BE2C (cell line): ENCODE measurements around the genes FNDC7 and MYBPHL.

DNA sequence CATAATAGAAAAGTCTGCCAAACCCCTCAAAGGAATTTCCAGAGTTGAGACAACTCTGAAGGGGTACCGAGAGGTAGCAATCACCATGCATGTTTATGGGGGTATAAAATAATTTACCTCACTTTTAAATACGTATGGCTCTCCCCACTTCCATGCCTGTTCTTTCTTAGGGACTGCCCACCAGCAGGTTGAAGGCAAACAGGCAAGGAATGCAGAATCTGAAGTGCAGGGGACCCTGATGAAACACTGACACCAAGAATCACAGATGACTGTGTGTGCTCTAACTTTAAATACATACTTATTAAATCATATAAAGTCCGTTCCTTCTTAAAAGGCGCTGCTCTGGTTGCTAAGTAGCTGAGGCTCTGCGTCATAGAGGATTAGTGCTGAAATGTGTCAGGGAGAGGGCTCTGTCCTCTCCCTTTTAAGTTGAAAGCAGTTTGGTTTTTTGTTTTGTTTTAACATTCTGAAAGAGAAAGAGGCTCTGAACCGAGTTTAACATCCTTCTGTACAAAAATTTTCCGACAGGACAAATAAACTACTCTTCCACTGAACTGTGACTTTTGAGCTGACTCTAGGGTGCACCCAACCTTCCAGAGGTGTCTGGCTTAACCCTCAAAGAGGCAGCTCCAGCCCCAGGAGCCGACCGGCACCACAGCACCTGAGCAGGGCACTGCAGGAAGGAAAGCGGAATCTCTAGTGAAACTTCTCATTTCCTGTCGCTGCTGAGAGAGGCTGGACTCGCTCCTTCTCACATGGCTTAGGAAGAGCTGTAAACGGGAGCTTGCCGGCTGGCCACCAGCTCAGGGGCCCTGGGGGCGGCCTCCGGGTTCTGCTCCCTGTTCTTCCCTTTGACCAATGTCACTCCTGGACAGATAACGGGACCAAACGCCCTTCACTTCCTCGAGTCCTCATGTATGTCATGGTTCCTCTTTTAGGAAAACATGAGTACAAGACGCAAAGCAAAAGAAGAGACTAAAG is 1.4 kb downstream of the VAV3 start:
- RRBS = 5% methylated on average over 3 of the region's 20 CpGs

- RRBS = no CpG with 5 or more reads among the region's 5 CpGs
Observed at GRCh38 chr1:108053077-108053621, 88.2 kb upstream of the VAV3 start.

DNA sequence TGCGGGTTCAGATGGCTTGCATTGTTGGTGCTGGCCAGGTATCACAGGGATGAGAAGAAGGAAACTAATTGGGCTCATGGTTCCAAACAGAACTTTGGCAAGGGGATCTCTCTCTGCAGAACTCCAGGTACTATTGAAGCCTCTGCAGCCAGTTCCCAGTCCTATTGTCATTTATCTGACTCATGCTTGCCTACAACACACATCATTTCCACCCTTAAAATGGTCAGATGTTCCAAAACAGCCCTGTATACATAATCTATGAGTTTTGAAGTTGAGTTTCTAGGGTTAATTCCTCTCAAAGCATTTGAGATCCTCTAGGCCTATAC is 88.6 kb upstream of the VAV3 start:
- RRBS = no CpG with 5 or more reads among the region's 1 CpG

GRCh38 chr1:108077979-108078435 is 113.0 kb upstream of the VAV3 start:
- RRBS = no CpG with 5 or more reads among the region's 2 CpGs

DNA sequence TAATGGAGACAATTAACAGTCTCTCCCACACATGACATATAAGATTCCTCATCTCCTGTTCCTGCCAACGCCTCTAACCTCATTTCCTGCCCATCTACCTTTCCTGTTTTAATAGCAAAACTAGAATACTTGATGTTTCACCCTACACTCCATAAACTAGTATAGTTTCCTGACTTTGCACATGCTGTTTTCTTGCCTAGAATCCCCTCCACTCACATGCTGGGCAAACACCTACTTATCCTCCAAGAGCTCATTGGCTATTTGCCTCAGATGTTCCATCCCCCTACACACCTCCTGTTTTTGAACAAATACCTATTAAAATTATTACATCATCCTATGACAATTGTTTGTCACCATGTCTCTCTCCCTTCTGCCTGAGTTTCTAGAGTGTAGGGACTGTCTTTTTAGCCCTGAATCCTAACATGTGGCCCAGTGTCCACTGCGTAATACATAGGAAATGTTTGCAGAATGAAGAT is 117.1 kb downstream of the SLC25A24 start:
- RRBS = no CpG with 5 or more reads among the region's 2 CpGs

- RRBS = no CpG with 5 or more reads among the region's 4 CpGs
Observed at GRCh38 chr1:108190679-108191196, 9.4 kb downstream of the SLC25A24 start.

DNA sequence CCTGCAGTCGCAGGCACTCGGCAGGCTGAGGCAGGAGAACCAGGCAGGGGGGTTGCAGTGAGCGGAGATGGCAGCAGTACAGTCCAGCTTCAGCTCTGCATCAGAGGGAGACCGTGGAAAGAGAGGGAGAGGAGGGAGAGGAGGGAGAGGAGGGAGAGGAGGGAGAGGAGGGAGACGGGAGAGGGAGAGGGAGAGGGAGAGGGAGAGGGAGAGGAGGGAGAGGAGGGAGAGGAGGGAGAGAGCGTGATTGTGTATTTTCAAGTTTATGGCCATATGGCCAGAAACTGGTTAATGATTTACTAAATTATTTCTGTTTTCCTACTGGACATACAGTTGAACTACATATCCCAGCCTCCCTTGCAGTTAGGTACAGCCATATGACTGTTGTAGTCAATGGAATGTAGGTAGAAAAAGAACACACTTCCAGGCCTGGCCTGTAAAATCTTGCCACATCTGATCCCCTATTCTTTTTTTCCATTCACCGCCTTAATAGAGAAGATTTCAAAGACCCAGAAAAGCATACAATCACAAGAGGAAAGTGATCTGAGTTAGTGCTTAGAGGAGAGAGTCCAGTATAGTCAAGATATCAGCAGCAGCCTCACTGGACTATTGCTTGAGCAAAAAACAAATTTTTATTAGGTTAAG is 23.1 kb upstream of the EEIG2 start:
- RRBS = no CpG with 5 or more reads among the region's 7 CpGs

- RRBS = no CpG with 5 or more reads among the region's 10 CpGs
Observed at GRCh38 chr1:108645452-108646183, 15.3 kb downstream of the HENMT1 start.

GRCh38 chr1:108712668-108713057 is at the start of gene FNDC7:
TSS of gene FNDC7 (plus strand) at chr1:108712908.
- RRBS = no CpG with 5 or more reads among the region's 7 CpGs

DNA sequence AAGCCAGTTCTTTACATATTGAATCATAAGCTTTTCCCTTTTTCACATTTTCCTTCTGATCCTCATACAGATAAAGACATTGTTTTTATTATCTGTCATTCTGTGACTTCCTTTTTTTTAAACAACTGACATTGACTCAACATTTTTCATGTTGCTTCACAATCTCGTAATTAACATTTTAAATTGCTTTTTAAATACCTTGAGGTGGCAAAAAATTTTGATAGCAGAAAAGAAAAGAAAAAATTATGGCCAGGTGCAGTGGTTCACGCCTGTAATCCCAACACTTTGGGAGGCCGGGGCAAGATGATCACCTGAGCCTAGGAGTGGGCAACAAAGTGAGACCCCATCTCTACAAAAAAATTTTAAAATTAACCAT is 1.5 kb downstream of the STXBP3 start:
- RRBS = no CpG with 5 or more reads among the region's 3 CpGs

DNA sequence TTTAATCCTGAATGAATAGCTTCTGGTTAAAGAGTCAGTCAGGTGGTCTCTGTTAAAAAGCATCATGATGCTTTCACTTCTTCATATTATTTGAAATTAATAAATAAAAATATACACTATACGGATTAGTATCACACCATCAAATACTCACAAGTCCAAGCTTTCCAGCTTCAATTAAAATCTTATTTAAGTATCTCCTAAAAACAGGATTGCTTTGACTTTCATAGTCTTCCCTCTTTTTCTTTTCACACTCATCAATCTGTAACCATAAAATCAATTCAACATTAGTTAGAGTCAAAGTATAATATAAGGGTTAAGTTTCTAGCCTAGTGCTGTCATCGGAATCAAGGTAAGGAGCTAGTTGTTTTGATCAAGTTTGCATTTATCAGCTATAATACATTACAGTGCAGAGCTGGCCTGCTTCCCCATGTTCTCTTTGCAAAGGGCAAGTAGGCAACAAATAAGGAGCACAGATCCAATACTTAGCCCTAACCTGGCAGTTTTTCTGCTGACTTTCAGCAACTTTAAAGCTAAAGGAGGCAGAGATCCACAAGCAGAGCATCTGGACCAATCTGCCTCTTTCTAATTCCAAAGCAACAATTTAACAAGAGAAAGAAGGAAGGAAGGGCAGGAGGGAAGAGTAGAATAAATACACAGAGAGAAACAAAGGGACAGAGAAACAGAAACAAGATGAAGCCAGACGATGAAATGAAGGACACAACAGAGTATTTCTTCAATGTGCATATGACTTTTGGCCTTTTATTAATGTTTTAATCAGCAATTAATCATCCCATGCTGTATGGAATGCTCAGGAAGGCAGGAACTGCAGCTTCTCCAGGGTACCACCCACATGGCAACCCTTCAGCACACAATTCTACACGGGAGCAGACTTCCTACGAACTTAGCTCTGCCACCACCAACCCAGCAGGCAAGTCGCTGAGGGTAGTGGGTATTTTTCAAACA is 15.5 kb downstream of the CLCC1 start:
- RRBS = no CpG with 5 or more reads among the region's 6 CpGs

DNA sequence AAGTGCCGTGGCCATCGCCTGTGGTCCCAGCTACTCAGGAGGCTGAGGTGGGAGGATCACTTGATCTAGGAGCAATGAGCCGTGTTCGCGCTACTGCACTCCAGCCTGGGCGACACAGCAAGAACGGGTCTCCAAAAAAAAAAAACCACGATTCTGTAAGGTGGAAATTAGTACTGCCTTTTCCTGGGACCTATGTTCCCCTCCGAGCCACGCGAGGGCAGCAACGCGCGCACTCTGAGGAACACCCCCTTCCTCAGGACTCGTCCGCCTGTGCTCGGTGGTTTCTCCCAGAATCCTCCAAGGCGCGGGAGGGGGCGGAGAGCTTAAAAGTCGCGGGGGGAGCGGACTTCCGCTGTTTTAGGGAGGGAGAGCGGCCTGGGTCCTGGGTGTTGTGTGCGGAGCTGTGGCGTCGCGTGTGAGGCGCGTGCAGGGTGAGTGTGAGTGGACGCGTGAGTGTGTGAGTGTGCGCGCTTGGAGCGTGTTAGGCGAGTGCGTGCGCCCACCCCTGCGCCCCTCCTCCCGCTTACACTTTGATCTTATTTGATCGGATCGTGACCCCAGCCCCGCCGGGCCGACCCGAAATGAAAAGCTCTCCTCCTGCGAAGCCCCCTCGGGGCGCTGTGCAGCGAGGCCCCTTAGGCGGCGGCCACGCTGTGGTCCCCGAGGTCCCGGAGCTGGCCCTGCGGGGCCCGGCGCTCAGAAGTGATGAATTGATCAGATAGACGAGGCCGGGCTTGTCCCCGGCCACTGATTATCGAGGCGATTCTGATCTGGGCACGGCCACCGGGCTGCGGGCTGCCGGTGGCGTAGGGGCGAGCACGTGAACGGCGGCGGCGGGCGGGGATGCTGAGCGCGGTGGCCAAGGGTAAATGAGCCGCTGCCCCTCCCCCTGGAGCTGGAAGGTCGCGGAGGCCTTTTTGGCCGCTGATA is 9.5 kb downstream of the TMEM167B start:
- RRBS = under 1% methylated on average over 13 of the region's 82 CpGs

GRCh38 chr1:109131474-109131912 is 17.6 kb downstream of the ELAPOR1 start:
- RRBS = no CpG with 5 or more reads among the region's 7 CpGs

GRCh38 chr1:109136650-109137141 is 22.8 kb downstream of the ELAPOR1 start:
- RRBS = no CpG with 5 or more reads among the region's 7 CpGs

- RRBS = no CpG with 5 or more reads among the region's 11 CpGs
Observed at GRCh38 chr1:109148908-109149781, 35.2 kb downstream of the ELAPOR1 start.

DNA sequence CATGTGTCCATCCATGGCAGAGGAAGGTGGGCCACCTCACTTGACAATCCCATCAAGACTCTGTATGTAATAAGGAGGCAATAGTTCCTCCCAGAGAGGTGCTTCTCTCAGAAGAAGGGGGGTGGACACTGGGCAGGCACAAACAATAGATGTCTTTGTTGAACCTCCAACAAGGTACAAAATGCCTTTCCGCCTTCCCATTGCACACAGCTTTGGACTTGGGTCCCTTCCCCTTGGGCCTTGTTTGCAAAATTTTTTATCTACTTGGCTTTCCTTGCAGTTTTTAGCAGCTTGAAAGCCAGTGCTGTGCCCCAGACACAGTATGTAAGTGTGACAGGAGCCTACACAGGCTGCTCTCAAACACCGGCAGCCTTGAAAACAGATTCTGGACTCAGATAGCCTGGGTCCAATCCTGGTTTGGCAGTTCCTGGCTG is 42.9 kb downstream of the ELAPOR1 start:
- RRBS = no CpG with 5 or more reads among the region's 2 CpGs

DNA sequence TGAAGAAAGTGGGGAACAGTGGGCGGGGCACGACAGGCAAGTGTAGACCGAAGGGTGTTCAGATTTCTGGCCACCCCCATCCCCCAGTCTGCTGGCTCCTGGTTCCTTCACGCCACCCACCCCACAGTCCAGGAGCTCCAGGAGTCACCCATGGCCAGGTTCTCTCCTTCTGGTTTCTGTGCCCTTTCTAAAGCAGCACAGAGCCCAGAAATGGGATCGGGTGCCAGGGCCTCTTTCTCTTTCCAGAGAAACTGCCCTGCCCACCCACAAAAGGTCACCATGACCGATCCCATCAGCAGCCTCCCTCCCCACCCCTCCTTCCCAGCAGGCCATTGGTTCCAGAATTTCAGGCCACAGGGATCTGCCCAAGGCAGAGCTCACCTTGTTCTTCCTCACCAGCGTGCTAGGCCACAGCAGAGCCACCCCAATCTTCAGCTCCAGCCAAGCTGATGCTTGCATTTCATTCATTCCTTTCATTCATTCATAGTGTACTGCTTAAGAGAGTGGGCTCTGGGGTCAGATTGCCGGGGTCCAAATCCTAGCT is 3.1 kb upstream of the CELSR2 start:
- RRBS = no CpG with 5 or more reads among the region's 8 CpGs

- RRBS = 92% methylated on average over 3 of the region's 14 CpGs
Observed at GRCh38 chr1:109273072-109273574, 9.8 kb downstream of the PSRC1 start.

- RRBS = 66% methylated on average over 2 of the region's 22 CpGs
Observed at GRCh38 chr1:109306905-109308105, at the start of gene MYBPHL. TSS of gene MYBPHL (minus strand) at chr1:109307011.

DNA sequence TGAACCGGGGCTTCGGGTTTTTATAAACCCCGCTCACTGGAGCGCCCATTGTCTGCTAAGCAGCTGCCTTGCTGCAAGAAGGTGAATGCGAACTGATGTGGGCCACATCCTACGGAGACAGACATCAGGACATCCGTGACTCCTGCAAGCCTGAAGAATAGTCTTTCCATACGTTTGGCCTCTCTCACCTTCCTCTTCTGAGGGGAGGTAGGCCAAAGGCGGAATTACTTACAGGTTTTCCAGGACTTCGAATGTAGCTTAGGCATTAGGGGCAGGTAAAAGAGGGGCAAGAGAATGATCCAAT is 642 bp upstream of the SORT1 start:
- RRBS = no CpG with 5 or more reads among the region's 10 CpGs